Neural crest cell (in vitro differentiated cells): ENCODE measurements around the gene SYNDIG1.

DNA sequence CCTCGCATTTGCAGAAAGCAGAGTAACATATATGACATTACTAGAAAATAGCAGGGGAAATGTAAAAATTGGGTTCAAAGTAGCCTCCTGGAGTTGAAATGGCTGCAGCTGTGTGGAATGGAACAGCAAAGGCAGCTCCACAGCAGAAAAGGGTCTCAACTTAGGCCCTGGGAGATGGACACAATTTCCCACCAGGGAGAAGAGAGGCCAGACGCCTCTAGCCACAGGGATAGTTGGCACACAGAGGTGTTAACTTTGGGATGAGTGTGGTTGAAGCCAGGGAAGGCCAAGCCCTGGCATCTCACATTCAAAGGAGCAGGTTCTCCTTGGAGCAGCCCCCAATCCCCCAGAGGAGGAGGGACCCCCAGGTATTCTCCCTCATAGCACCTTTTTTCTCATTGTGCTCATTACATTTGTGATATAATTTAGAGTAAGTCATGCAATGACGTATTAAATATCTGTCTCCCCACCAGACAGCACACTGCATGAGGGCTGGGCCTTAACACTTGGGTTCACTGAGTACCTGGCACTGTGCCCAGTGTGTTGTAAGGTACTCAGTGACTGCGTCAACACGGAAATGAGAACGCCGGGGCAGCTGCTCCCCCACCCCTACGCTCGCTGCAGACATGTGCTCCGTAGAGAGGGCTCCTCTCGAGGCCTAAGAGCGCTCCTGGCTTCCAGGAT lies 76.0 kb upstream of the CD93 start:
- PRO-cap, result no peak

- PRO-cap, result bidirectional peak, plus-strand start at chr20:23358367, minus-strand start at chr20:23358056
These were observed 4.1 kb upstream of the GZF1 start for GRCh38 chr20:23357622-23358583.

DNA sequence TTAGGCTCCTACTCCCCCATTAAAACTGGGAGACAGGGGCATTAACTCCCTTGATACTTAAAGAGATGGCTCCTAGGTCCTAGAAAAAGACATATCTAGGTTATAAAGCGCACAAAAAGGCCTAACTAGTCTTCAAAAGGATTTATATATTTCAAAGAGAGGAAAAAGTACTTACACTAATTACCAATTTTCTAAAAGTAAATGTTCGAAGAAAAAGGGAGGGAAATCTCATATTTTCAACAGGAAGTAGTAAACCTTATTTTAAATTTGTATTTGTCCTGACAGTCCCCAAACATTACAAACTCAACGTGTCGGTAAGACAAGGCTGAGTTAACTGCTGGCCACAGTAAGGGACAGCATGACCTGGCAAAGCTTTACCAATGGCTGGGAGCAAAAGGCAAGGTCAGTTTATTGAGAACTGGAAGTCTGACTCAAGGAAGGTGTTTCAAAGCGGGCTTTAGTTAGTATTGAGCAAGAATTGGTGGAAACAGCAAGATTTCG lies 1.1 kb upstream of the GZF1 start:
- PRO-cap, result no peak

GRCh38 chr20:23363040-23363682 lies 1.2 kb downstream of the GZF1 start:
- PRO-cap, result no peak

DNA sequence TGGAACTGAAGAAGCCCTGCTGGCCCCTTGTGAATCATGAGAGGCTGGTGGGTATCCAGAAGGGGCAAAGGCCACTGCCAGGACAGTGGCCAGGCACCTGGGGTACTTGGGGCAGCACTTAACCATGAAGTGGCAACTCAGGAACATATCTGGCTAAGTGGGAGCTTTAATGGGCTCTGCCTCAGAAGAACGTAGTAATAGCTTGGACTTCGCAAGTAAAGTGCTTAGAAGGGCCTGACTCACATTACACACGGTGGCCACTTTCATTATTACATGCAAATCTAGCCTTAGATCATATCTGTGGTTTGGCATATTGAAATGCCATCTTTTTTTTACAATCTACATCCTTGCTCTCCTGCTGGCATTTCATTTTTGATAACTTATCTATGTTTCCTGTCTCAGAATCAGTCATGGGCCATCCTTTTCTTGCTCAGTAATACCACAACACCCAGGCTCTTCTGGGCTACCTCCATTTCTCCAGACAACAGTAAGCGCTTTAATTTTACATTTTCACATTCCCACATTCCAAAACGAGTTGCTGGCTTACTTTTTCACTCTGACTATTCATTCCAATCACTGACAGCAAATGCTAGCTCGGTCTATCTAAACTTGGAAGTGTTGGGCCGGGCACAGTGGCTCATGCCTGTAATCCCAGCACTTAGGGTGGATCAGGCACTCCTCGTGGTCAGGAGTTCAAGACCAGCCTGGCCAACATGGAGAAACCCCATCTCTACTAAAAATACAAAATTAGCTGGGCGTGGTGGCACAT lies 21.5 kb downstream of the NAPB start:
- PRO-cap, result no peak

GRCh38 chr20:23456237-23457204 lies 3.8 kb upstream of the CST11 start:
- PRO-cap, result no peak

DNA sequence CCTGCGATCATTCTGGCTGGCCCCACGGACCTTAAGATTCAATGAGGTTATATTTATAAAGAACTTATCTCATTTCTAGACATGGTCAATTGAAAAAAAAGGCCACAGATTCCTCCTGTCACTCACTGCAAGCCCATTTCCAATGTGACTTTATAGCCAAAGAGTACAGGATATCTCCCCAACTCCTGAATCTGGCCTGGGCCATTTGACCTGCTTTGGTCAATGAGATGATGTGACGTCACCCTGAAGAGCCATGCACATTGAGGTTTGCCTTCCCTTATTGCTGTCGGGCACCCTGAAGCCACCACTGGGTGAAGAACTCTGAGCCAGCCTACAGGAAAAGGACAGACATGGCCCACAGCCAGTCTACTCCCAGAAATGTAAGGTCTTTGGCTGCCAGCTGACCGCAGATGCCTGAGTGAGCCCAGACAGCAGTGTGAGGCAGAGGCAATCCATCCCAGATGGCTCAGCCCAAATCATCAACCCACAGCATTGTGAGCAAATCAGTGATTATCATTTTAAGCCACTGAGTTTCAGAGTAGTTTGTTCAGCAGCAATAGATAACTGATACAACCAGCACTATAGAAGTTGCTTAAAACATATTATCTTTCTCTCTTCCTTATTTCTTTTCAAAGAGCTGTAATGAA lies 3.7 kb upstream of the SYNDIG1 start:
- PRO-cap, result no peak

DNA sequence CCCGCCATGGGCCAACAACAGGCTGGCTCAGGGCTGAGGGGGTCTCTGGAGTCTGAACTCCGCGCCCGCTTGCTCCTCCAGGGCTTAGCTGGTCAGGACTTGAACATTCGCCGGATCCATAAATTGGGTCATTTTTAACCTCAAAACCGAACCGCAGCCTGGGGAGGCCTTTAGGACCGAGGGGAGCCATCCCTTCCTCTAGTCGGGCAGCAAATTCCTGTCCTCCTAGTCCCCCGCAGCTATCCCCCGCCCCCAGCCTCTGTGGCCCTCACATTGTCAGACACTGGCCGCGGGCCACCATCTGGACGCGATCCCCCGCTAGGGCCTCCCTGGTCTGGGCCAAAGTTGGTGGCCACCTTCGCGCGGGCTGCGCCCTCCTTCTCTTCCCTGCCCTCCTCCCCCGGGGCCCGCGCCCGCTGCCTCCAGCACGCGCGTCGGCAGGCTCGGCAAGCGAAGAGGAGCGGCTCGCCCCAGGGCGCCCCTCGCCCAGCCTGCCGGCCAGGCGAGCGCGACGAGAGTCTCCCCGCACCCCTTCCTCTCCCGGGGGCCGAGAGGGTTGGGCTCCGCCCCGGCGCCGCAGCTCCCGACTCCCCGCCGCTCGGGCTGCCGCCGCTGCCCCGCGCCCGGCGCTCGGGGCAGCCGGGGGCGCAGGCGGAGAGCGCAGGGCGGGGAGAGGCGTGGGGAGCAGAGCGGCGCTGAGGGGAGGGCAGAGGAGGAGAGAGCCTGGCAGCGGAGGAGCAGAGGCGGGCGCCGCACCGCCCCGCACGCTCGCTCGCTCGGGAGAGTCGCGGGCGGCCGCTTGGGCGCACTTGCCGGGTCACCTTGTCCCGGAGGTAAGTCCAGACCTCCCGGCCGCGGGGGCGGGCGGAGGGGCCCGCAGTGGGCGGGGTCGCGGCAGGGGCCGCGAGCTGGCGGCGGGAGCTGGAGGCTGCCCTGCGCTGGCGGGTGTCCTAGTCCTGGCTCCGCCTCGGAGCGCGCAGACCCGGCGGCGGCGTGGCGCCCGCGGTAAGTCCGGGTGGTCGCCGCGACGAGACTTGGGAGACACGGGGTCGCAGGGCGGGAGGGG lies at the start of gene SYNDIG1:
SYNDIG1 (plus strand) TSS at position 709 of the 1,066 bp plus-strand sequence.
- PRO-cap, result no peak

GRCh38 chr20:24502082-24502666 lies 32.7 kb downstream of the SYNDIG1 start:
- PRO-cap, result unidirectional peak, minus-strand start at chr20:24502339

- PRO-cap, result no peak
These were observed 106.3 kb upstream of the CST7 start for GRCh38 chr20:24842678-24843320.

- PRO-cap, result no peak
These were observed 13.9 kb upstream of the APMAP start for GRCh38 chr20:25006350-25006920.

DNA sequence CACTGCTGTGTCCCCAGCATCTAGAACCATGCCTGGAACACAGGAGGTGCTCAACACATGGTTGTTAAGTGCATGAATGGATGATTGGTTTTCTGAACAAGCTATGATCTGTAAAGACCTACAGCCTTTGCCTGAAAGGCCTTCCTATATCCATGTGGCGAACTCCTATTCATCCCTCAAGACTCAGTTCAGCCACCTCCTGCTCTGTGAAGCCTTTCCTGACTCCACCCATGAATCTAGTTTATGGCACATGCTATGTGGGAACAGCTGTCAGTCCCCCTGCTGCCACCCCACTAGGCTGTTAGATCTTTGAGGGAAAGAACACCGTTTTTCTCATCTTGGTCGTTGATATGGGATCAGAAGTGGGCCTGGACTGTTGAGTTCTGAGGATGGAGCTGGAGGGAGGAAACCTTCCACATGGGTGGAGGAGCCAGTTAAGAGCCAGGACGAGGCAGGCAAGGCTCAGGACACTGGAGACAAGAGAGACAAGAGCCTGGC lies 17.9 kb upstream of the APMAP start:
- PRO-cap, result no peak

GRCh38 chr20:25022647-25023367 lies 30.3 kb upstream of the APMAP start:
- PRO-cap, result no peak

- PRO-cap, result no peak
These were observed 1.7 kb downstream of the ACSS1 start for GRCh38 chr20:25055897-25056958.

DNA sequence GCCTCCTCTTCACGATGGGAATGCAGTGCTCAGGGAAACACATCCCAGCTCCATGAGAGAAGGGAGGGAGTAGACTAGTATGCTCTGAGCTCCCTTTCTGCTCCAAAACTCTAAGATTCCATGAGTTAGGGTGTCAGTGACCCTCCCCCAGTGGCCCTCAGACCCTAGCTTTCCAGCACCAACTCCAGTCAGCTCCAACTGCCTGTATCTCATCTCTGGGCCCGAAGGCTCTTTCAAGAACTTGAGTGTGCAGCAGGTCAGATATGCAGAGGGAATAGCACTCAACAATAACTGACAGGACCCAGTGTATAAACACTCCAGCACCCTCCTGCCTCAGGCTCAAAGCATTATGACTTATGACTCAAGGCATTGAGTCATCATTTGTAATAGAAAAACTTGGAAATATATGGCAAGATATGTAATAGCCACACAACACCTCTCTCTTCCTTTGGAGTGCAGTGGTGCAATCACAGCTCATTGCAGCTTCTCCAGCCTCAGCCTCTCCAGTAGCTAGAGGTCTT lies 16.8 kb upstream of the ENTPD6 start:
- PRO-cap, result no peak

GRCh38 chr20:25191571-25192076 lies 3.9 kb upstream of the ENTPD6 start:
- PRO-cap, result no peak

DNA sequence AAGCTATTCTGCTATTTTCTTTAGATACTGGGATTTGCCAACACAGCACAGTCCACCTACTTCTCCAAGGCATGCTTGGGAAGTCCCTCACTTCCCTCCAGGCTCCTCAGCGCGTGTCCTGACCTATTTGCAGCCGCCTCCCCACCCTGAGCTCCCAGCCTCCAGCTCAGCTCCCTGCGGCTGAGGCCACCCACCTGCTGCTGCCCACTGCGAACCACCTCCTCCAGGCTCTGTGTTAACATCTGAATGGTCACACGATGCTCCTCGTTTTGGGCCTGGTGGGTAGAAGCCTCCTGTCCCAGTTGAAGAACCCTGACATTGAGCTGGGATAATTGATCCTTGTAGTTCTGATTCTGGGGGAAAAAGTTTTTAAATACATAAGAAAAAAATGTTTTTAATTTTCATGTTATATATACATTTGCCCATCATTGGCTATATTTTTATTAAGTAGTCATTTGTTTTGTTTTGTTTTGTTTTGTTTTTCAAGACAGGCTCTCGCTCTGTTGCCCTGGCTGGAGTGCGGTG lies 54.8 kb downstream of the GINS1 start:
- PRO-cap, result no peak

DNA sequence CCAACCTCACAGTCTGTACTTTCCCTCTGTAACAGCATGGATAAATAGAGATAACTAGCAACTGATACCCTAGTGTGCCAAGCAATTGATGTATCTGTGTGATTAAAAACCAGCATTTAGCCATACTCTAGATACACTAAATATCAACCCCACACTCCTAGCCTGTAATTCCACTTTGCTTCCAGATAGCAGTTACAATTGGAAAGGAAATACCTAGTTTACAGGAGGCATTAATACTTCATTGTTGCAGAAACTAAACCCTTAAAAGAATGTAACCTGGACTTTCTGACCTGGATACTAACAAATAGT lies 556.1 kb upstream of the ZNF337 start:
- PRO-cap, result no peak

- PRO-cap, result unidirectional peak, plus-strand start at chr20:29408267
These were observed 1849.3 kb upstream of the DEFB115 start for GRCh38 chr20:29408199-29408483.

DNA sequence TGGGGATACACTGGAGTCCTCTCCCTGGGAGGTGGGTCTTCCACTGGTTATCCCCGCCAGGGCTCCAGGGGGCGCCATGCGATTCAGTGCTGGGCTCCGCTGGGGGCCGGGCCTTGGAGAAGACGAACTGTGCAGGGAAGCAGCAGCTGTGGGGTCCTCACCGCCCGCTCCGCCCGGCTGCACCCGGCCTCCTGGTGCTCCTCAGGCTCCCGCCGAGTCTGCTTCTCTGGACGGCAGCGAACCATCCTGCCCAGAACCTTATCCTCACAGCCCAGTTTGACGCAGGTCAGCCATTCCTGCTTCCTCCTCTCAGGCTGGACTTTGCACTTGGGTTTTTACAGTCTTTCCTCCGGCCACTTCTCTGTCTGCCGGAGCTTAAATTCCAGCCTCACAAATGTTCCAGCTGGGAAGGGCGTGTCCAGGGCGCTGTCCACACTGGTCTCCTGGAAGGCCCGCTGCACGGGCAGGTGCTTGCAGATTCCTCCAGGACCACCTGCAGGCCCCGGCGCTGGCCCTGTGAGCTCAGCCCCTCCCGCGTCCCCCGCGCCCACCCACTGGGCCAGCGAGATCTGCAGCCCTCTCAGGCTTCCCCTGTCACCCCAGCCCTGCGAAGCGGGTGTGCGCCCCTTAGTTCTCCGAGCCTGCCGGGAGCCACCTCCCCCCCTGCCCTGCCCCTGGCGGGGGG lies 1830.0 kb upstream of the DEFB115 start:
- PRO-cap, result no peak